Mammary microvascular endothelial cell (primary cell): ENCODE measurements around a stretch of chr20.

- RAMPAGE, long total RNA, result no peak
These were observed 5.0 kb downstream of the PMEPA1 start for GRCh38 chr20:57704640-57705308.

DNA sequence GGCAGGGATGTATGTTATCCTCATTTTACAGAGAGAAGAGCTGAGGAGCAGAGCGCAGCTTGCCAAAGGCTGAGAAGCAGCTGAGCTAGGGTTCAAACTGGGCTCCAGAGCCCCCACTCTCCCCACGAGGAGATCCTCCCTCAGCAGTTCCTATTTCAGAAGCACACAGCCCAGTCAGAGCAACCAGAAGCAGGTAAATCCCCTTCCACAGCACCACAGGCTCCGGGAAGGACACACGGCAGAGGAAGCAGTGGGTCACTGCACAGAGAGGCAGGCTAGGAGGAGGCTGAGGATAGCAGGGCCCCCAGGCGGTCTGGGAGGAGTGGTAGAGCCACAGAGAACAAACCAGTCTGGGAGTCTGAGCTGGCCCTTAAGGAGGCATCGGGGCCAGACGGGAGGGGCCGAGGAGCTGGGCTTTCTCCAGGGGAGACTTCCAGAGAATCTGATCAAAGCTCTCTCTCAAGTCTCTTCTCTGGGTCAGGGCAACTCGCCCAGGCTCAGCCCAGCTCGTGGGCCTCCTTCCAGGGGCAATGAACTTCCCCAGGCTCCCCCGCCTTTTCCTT lies 96.1 kb upstream of the C20orf85 start:
- RAMPAGE, long total RNA, result no peak

GRCh38 chr20:58313387-58313836 lies 3.9 kb downstream of the RAB22A start:
- RAMPAGE, long total RNA, result no peak

GRCh38 chr20:58649903-58650139 lies 1.3 kb upstream of the STX16 start:
- RAMPAGE, long total RNA, result no peak

GRCh38 chr20:58650140-58650611 lies 907 bp upstream of the STX16 start:
- RAMPAGE, long total RNA, result no peak

- RAMPAGE, long total RNA, result no peak
These were observed 919 bp downstream of the STX16 start for GRCh38 chr20:58651764-58652640.

- RAMPAGE, long total RNA, result no peak
These were observed 612 bp downstream of the NPEPL1 start for GRCh38 chr20:58693012-58693812.

- RAMPAGE, long total RNA, result no peak
These were observed 12.2 kb downstream of the GNAS start for GRCh38 chr20:58903284-58903997.

DNA sequence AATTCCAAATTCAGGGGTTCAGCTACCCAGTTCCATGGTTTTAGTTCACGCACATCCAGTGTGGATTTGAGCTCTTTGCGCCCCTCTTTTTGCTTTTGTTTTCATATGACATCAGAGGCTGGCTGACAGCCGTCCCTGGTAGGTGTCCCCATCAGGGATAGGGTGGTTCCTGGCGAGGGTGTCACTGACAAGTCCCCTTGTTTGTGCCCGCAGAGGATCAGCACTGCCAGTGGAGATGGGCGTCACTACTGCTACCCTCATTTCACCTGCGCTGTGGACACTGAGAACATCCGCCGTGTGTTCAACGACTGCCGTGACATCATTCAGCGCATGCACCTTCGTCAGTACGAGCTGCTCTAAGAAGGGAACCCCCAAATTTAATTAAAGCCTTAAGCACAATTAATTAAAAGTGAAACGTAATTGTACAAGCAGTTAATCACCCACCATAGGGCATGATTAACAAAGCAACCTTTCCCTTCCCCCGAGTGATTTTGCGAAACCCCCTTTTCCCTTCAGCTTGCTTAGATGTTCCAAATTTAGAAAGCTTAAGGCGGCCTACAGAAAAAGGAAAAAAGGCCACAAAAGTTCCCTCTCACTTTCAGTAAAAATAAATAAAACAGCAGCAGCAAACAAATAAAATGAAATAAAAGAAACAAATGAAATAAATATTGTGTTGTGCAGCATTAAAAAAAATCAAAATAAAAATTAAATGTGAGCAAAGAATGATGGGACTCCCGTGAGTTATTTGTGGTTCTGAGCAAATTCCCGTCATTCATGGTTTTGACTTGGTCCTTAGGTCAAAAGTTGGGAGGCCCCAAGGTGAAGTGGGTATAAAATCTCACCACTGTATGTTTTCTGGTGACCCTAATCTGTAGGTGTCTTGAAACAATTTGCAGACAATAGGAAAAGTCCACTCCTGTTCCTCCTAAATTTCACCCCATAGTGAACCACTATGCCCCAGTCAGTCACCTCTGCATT lies 19.5 kb downstream of the GNAS start:
- RAMPAGE, long total RNA, result no peak

DNA sequence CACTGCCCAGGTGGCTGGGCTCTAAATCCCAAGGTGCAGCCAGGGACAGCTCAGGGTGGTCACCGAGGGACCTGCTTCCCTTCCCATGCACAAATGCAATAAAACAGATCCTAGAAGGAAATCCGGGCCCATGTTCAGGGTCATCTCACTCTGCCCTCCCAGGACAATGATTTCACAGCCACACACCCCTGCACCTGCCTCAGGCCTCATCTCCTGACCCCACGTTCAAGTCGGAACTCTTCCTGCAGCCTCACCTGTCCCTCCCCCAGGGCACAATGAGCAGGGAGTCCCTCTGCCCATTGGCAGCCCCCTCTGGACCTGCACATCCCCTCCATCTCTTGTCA lies 4.9 kb downstream of the CTSZ start:
- RAMPAGE, long total RNA, result no peak

DNA sequence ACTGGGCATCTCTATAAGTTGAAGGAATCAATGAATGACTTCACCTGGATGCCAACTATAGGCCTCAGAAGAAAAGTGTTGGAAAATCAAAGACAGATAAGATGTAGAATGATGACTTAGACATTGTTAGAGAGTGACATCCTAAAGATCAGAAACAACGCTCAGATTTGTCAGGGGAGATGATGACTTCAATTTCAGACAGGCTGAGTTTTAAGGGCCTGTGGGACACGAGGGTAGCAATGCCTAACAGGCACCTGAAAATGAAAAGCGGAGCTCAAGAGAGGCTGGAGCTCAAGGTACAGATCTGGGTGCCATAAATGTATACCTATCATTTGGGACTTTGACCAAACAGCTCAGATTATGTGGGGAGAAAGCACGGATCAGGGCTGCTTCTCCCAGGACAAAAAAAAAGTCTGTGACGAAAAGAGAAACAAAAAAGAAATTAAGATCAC lies 2.1 kb downstream of the PRELID3B start:
- RAMPAGE, long total RNA, result no peak

DNA sequence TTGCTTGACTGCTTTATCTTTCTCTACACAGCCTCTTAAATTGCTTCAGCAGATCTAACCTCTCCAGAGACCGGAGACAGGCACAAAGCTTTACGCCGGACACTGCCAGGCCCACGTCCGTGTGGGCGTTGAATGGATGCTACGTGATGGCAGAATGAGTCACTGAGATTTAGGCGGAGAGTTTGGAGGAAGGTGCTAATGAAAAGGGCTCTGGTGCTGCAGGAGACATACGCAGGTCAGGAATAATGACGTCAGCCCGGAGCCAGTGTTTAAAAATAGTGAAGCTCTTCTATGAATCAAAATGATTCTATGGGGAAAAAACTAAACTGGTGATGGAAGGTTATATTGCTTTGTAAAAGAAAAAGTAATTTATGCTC lies 21.2 kb upstream of the PRELID3B start:
- RAMPAGE, long total RNA, result no peak

- RAMPAGE, long total RNA, result no peak
These were observed 5.5 kb upstream of the ZNF831 start for GRCh38 chr20:59158118-59158560.

GRCh38 chr20:60055524-60056185 lies 97.4 kb downstream of the CDH26 start:
- RAMPAGE, long total RNA, result no peak

GRCh38 chr20:61208740-61209067 lies 43.4 kb upstream of the CDH4 start:
- RAMPAGE, long total RNA, result no peak

DNA sequence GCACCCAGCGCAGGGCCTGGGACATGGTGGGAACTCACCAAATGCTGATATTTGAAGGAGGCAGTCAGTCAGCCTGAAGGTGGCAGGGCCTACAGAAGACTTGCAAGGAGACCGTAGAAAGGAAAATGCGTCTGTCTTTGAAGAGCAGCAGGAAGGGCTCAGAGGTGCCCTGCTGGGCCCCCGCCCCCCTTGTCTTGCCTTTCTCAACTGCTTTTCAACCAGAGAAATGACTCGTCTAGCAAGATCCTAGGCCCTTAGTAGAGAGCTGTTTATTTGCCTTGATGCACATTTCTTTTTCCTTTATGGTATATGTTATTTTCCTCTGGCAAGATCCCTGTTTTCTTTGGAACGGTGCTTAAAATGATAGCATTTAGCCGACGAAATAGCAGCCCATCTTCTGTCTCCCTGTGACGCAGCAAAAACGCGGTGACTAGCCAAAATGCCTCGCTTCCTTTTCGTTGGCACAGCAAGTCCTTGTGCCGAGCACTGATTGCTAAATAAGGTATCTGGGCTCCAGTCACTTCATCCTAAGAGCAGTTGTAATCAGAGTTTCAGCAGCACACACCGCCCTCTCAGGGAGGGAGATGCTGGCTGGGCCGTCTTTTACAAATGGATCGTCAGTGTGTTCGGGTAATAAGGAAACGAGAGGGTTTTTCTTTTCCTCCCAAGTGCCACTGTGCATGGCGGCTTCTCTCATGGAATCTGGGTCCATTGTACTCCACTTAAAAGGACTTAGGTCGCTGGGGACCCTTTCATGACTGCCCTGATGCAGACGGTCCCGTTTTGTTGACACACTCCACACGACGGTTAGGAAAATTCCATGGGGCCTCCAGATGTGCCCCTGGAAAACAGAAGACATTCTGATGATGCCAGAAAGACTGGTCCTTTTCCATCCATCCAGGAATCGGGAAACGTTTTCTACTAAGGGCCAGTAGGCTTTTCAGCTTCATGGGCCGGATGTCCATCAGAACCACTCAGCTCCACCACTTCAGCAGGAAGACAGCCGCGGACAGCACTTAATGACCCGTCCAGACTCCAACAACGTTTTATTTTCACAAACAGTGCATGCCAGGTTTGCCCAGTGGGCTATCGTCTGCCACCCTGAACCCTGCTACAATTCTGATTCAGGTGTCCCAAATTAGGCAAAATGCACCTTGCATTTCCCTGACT lies 185.3 kb downstream of the CDH4 start:
- RAMPAGE, long total RNA, result no peak

GRCh38 chr20:61525603-61526325 lies 273.7 kb downstream of the CDH4 start:
- RAMPAGE, long total RNA, result no peak

GRCh38 chr20:61648576-61648904 lies 396.5 kb downstream of the CDH4 start:
- RAMPAGE, long total RNA, result no peak

GRCh38 chr20:62042880-62043449 lies 22.7 kb downstream of the TAF4 start:
- RAMPAGE, long total RNA, result no peak

DNA sequence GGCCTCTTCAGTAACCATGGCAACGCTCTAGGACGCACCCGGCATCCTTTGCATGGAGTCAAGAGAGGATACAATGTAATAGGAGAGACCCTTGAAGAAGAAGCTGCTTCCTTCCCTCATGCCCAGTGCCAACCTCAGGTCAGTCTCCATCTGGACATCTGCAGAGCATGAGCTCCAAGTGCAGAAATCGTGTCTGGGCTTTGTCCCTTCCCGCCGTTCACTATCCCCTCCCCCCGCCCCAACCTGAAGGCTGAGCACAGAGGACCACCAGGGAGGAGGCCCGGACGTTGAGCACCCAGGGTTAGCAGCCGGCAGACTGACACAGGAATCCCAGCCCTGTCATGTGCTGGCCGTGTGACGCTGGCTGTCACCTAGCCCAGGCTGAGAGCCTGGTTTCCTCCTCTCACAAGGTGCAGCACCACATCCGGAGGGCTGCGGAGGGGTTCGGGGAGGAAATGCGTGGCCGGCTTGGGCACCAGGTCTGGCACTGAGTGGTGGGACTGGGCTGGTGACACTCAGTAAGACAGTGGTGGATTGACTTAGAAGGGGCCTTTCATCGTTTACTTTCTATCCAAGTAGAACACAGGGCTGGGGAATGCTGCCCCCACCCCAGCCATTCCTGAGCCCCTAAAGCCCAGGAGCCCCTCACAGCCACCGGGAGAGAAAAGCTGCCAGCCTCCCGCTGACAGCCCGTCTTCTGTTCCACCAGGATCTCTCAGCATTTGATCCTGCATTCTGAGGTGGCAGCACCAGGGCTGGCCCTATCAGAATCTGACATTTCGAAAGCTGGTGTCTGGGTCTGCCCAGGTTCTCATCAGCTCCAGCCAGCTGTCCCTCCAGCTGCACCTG lies 4.6 kb upstream of the LSM14B start:
- RAMPAGE, long total RNA, result no peak